Aortic smooth muscle cell (primary cell): ENCODE measurements around a stretch of chr6.

- RRBS = no CpG with 5 or more reads among the region's 8 CpGs
Measured at GRCh38 chr6:5660429-5661754, 345.8 kb downstream of the NRN1 start.

- RRBS = no CpG with 5 or more reads among the region's 23 CpGs
Measured at GRCh38 chr6:5762331-5763150, 244.2 kb downstream of the NRN1 start.

GRCh38 chr6:5995912-5996679 lies 10.6 kb downstream of the NRN1 start:
- RRBS = no CpG with 5 or more reads among the region's 41 CpGs

DNA sequence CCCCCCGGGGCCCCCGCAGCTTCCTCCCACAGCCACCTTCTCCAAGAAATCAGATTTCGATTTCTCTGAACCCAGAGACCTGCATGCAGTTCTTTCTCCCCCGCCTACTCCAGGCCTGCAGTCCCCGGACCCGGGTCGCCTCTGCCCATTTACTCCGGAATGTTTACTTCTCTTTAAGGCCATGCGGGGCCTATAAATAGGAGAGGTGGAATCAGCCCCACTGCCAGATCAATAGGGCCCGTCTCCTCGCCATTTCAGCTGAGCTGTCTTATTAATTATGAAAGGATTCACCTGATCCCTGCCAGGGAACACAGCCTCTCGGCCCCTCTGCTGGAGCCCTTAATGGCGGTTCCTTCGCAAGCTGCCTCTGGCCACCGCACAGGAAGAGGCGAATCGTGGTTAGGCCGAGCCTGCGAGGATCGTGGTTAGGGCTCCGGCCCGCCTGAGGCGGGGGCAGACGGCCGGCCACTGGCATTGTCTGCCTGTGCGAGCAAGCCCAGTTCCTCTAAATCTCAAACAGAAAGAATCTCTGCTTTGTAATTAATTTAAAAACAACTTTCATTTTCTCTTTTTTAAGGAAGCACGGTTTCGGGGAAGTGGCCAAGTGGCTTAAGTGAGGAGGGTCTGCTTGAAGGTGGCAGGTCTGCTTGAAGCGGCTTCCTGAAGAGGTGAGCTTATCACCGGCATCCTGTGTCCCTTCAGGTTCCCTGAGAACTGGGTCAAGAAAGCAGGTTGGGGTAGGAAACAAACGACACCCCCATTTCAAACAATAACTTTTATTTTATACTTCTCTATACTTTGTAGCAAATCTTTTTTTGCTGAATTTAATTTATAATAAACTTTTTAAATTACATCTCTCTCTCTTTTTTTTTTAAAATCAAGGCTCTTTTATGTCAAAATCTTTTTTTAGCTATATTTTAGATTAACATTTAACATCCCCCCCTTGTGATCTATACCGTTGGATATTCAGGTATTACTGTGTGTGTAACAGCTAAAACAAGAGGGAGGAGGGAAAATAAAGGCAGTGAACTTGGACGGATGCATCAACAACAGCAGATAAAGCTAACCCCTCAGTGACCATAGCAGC lies 9.1 kb downstream of the NRN1 start:
- RRBS = no CpG with 5 or more reads among the region's 33 CpGs

DNA sequence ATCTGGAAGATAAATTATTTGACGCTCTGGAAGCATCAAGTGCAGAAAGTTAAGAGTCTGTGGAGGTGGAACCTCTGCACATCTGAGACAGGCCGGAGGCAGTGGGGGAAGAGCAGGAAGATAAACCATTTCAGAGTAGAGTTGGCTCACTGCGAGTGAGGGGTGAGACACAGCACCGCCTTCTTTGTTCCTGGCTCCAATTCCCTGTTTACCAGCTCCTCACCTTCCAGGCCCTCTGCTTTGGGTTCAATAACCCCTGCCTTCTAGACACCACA lies 141.4 kb upstream of the NRN1 start:
- RRBS = no CpG with 5 or more reads among the region's 4 CpGs

- RRBS = no CpG with 5 or more reads among the region's 1 CpG
Measured at GRCh38 chr6:6406395-6406846, 86.0 kb upstream of the F13A1 start.

DNA sequence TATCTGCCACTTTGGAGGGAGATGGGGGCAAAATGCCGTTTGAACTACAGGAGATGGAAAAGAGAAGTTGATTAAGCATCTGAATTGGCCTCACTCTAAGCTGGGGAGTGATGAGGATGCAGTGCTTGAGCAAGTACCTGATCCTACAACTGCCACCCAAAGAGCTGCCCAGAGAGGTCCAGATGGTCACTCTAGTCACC lies 2.1 kb downstream of the LY86 start:
- RRBS = no CpG with 5 or more reads among the region's 1 CpG

- RRBS = no CpG with 5 or more reads among the region's 32 CpGs
Measured at GRCh38 chr6:6614017-6615093, 25.8 kb downstream of the LY86 start.

DNA sequence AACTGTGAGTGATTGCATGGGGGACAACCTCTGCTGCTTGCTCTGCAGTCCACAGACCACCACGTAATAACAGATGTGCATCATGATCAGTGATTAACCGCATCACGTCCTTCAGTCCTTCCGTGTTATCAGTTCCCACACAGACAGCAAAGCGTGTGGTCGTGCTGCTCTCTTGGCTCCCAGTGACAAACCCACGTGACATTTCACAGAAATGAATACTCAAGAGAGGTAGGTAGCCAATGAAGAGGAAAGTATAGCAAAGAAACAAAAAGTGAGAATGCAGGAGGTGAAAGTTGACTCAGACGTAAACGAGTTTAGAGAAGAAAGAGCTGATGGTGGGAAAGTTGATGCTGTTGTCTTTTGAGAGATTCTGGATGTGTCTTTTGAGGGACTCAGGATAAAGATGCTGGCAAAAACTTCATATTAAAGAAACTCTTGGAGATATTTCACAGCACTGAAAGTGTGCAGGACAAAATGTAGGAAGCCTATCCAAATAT lies 96.0 kb downstream of the LY86 start:
- RRBS = no CpG with 5 or more reads among the region's 9 CpGs

DNA sequence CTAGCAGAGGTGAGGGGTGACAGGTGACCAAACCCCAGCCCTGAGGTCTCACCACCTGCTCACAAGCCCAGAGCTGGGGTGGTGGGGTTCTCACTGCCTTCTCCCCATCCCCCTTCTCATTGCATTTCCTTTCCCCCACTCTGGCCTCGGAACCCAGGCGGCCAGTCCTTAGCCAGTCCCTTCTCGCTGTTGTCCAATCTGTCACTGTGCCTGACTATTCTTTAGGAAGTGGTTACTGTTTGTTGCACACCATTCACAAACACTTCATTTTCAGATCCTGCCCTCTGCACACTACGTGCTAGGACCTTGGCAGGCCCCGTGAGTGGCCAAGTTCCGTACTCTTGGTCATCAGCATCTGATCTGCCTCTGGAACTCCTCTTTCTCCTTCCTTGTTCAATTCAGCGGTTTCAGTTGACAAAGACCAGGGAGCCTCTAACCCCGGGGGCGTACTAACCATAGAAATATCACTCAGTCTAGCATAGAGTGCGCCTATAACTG lies 137.2 kb downstream of the LY86 start:
- RRBS = no CpG with 5 or more reads among the region's 10 CpGs

DNA sequence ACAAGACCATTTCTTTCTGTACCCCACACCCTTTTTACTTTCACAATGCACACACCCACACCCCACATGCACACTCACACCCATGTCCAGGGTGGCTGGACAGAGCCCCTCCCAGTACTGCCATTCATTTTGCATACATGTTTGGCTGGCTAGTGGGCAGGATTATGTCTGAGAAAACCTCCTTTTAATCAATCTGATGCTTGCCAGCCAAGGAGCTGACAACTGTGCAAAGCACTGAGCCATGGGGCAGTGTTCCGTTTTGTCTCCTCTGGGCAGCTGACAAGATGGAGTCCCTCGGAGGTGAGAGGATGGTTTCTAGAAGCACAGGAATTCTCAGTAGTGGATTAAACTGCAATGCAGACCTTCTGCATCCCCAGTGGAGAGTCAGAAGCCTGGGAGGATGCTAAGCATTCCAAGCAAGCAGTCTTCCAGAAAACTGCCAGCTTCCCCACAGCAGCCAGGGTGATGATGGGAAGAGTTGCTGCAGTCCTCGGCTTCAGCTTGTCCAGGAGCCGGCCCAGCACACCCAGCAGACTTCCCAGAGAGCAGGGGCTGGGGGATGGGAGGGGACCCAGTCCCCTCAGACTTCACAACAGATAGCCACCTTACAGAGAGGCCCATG lies 163.5 kb downstream of the LY86 start:
- RRBS = no CpG with 5 or more reads among the region's 4 CpGs

DNA sequence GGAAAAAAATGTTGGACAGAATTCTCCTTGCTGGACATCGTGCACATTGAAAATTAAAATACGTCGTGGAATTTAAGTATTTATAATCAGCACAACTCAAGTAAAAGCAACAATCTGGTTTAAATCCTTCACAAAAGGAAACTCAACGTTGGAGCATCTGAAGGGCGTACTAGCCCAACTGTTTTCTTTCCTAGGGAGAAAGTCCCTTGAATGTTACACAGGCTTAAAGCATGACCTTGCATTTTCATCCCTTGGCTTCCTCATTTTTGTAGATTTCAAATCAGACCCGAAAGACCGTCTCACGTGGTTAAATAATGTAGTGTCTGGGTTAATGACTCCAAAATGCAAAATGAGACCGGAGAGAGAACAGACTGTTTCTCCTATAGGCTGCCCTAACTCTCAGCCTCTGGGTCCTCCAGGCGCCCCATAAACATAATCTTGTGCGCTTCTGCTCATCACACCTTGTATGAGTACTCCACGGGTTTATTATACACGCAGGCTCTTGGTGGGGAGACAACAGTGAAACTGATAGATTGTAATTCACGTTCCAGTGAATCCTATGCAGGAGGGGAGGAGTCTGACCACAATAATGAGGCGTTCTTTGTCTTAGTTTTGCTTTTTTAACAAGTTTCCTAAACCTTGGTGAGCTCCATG lies 249.1 kb upstream of the RREB1 start:
- RRBS = no CpG with 5 or more reads among the region's 15 CpGs

DNA sequence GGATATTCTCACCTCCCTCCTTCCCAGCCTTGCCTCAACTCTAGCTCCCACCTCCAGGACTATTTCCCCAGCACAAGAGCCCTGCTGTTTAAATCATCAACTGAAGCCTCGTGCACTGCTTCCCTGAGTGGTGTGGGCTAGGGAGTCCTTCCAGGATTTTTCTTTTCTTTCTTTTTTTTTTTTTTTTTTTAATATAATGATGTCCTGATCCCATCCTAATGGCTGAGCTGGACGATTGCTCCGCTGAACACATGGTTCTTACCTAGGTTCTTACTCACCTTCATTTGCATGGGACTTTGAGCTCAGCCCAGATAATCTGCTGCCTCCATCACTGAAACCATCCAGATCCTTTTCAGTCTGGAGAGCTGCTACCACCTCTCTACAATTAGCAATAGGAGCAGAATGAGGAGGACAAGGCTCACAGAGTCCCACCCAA lies 246.5 kb upstream of the RREB1 start:
- RRBS = no CpG with 5 or more reads among the region's 3 CpGs

DNA sequence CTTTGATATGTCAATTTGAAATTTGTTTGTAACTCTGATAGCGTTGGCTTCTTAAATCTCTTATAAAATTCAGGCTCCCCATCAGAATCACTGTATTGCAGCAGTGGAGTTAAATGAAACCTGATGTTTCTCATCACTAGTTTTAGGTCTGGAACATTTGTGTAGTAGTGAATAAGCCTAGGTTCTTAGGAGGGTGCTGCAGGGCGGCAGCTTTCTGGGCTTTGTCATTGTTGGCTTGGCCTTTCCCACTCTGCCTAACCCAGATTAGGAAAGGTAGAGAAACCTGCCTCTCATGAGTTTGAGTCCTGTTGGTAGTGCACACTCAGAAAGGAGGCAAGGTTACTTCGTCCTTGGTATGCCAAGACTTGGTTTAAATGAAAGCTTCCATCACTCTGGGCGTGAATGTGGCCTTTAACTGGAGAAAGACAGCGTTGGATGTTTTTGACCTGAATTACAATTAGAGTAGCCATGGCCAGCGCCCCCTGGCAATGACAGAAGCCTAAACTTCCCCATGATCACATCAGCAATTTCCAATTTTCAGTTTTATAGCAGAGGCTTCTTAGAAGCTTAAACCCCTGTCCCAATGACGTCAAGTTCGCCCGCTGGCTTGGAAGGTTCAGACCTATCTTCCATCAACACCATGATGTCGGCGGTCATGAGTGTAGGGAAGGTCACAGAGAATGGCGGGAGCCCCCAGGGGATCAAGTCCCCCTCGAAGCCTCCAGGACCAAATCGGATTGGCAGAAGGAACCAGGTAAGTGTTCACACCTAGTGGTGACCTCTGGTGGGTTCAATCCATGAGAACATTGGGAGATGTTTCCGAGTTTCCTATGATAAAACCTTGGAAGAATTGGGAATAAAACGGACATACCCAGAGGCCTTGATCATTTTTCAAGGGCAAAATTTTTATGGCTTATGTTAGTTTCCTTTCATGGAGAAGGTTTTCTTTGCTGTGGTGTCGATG lies 73.8 kb downstream of the RREB1 start:
- RRBS = no CpG with 5 or more reads among the region's 17 CpGs

GRCh38 chr6:7188971-7189918 lies 81.5 kb downstream of the RREB1 start:
- RRBS = no CpG with 5 or more reads among the region's 9 CpGs

DNA sequence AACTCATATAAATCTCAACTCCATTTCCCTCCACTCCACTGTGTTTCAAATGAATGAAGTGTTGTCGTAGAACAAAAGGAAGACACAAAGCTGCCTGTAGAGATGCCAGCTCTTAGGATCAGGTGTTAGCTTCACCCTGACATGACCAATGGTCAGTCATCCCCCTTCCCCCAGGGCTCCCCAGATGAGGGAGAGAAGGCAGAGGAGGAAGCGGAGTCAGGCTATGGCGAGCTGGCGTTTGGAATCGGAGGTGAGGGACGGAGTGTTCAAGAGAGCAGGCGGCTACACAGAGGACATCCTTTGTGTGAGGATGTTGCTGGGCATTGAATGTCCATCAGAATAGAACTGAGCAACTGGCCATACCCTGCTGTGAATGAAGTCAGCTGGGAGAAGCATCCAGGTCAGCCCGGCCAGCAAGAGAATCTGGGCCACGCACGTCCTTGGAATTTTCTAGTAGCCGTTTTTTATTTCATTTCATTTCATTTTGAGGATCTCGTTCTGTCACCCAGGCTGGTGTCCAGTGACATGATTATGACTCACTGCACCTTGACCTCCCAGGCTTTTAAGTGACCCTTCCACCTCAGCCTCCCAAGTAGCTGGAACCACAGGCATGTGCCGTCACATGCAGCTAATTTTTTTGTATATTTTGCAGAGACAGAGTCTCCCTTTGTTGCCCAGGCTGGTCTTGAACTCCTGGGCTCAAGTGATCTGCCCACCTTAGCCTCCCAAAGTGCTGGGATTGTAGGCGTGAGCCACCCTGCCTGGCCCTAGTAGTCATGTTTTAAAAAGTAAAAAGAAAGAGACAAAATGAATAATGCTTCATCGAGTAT lies 97.9 kb downstream of the SSR1 start:
- RRBS = no CpG with 5 or more reads among the region's 15 CpGs

DNA sequence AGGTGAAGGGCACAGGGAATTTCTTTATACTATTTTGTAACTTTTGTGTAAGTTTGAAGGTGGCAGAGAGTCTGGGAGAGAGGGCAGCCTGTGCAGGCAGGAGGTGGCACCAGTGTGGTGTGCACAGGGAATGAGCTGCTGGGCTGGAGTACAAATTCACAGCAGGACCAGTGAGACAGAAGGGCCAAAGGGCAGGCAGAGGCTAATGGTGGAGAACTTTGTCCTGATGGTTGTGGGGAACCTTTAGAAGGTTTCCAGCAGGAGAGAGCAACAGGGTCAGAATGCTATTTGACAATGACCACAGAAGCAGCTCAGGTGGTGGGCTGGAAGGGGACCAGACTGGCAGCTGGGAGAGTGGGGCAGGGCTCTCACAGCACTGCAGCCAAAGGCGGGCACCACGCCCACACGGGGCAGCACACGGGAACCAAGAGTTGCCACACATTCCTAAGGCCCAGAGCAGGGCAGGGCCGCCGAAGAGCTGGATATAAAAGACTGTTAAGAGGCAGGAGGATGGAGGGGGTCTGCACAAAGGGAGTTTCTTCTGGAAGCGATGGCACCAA lies 42.1 kb downstream of the SSR1 start:
- RRBS = no CpG with 5 or more reads among the region's 7 CpGs

GRCh38 chr6:7314863-7316051 lies 2.3 kb upstream of the SSR1 start:
- RRBS = 81% methylated on average over 4 of the region's 42 CpGs

- RRBS = no CpG with 5 or more reads among the region's 4 CpGs
Measured at GRCh38 chr6:7528665-7529076, 12.8 kb upstream of the DSP start.

DNA sequence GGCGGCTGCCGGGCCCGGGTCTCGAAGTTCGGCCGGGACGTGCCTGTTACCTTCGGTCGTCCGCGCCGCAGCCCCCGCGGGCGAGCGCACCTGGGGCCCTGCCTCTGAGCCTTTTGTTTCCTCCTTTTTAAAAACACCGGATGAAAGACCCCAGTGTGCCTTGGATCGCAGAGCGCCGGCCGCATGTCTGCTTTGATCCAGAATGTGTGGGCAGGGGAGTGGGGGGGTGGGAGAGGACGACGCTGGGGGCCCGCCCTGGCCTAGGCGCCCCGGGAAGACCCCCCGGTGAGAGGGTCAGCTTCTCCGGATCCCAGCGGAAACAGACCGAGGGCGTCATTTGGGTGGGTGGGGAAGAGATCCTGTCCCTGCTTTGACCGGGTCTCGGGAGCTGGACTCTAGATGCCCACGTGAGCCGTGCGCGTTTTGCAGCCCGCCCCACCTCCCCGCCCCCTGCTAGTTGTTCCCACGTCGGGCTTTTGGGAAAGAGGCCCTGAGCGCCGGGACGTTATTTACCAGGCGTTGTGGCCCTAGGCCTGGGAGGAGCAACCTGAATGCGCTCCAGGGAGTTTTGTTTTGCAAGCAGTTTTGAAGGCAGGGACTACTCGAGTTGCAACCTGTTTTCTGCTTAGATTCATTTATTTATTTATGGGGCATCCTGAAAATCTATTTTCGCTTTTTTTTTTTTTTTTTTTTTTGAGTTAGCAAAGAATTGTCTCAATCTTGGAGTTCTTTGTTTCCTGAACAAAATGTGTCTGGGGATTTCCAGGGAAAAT lies 1.4 kb downstream of the DSP start:
- RRBS = 2% methylated on average over 22 of the region's 48 CpGs